ENCODE measurements around a stretch of chr9.

- PRO-cap: no peak
- RAMPAGE, long total RNA, 3 experiments: no peak in any of the 3 experiments
Measured at GRCh38 chr9:14883299-14883637, 27.0 kb downstream of the FREM1 start.

DNA sequence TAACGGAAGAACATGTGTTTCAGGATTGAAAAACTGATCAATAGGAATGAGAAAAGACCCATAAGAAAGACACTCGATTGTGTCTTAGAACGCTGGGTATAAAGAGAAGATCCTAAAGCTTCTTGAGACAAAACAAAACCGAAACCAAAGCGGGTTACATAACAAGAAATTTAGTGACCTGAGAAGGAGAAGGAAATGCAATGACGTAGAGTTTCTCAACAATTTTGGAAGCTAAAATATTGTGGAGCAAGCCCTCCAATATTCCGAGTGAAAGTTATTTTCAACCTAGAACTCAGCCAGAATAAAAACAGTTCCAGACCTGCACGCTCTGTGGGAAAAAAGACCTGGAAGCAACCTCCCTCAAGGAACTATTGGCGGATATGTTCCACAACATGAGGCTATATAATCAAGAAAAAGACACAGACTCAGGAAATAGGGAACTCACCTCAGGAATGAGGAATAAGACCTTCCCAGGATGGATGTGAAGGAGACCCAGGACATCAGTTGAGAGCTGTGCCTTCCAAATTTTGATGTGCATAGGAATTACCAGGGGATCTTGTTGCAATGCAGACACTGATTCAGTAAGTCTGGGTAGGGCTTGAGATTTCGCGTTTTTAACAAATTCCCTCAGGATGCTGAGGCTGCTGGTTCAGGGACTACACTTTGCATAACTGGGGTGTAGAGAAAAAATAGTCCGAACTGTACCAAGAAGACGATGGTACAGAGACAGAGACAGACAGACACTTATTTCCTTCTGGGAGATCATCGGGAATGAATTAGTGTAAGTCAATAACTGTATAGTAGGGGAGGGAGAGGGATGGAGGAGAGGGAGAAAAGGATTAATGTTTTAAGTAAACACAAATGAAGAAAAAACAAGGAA lies 82.1 kb upstream of the FREM1 start:
- PRO-cap: no peak
- RAMPAGE, long total RNA, 3 experiments: no peak in any of the 3 experiments

- PRO-cap: no peak
- RAMPAGE, long total RNA, 3 experiments: no peak in any of the 3 experiments
Measured at GRCh38 chr9:15310318-15310908, 3.4 kb upstream of the TTC39B start.

- PRO-cap: no peak
- RAMPAGE, long total RNA, 3 experiments: no peak in any of the 3 experiments
Measured at GRCh38 chr9:15469759-15470435, 40.9 kb downstream of the PSIP1 start.

DNA sequence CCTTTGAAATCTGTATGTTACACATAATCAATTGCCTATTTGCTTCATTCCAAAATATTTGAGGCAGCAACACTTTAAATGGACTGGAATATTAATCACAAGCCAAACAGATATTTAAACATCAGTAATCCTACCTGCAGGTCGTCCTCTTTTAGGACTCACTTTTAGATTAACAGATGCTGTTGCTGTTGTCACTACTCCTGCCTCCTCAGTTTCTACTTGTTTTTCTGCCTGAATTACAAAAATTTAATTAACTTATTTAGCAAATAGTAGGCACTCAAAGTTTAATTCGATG lies 31.4 kb downstream of the PSIP1 start:
- PRO-cap: no peak
- RAMPAGE, long total RNA, 3 experiments: no peak in any of the 3 experiments

DNA sequence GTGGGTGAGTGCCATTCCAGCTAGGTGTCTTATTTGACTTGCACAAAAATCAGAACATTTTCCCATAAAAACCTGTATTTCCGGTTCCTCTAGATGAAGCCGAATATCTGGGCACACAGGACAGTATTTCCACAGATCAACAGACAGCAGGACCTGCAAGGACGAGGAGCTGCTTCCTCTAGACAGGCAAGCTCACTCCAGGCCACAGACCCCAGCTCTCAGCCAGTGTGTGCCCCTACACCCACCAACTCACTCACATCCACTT lies 588.7 kb downstream of the BNC2 start:
- PRO-cap: no peak
- RAMPAGE, long total RNA, 3 experiments: no peak in any of the 3 experiments

DNA sequence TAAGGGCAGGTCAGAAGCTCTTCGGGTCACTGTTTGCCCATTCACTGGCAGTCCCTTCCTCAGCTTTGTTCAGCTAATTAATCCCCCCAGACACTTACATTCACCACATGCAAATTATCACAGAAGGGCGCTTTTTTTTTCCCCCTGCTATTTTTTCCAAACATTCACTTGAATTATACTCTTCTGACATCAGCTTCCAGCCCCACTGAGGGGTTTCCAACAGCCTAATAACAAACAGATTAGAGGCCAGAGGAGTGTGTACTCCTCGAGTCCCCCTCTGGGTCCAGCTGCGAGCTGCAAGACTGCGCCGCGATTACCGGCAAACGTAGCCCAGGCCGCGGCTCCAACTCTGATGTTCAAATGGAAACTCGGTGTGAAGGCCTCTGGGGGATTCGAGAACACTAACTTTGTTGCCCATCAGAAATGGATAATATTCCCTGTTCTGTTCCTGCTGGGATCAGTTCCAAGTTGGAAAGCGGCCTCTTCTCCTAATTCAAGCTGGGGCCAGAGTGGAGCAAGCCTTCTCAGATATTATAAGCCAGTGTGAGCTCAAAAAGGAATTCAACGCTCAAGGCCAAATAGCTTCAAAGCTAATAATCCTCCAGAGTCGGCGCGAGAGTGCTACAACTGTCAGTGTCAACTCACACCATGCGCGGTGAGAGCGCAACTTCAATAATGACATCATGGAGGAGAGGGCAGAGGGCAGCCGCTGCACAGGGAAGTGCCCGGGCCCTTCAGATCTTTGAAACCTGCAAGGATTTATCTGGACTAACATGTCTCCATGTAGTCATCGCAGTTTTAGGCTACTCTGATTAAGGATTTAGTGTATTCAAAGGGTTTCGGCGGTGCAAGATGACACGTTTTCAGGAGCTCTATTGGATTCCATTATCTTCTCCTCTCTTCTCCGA lies 560.7 kb downstream of the BNC2 start:
- PRO-cap: no peak
- RAMPAGE, long total RNA, 3 experiments: no peak in any of the 3 experiments

DNA sequence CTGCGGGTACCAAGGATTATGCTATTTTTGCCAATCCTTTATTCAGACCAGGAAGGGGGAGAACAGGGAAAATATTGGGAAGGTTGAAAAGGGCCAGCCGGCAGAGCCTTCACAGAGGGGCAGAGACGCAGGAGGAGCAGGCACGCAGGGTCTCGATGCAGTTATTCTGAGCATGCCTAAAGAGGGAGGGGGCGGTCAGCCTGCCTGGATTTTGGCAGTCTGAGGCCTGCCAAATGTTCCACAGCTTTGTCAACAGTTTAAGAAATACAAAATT lies 553.5 kb downstream of the BNC2 start:
- PRO-cap: no peak
- RAMPAGE, long total RNA, 3 experiments: no peak in any of the 3 experiments

- PRO-cap: no peak
- RAMPAGE, long total RNA, 3 experiments: no peak in any of the 3 experiments
Measured at GRCh38 chr9:16508589-16509310, 361.7 kb downstream of the BNC2 start.

DNA sequence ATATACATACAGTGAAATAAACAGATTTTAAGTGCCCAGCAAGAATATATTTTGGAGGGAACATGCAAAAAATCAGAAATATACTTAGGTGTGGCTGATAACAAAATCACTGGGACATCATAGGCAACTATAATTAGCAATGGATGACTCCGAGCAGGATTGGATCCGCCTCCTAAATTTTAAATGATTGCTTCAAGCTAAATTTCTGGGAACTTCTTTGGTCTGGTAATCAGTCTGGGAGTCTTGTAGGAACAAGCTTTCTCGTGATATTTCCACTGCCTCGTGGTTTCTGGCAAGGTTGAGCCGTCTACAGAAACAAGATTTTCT lies 232.6 kb downstream of the BNC2 start:
- PRO-cap: no peak
- RAMPAGE, long total RNA, 3 experiments: no peak in any of the 3 experiments

DNA sequence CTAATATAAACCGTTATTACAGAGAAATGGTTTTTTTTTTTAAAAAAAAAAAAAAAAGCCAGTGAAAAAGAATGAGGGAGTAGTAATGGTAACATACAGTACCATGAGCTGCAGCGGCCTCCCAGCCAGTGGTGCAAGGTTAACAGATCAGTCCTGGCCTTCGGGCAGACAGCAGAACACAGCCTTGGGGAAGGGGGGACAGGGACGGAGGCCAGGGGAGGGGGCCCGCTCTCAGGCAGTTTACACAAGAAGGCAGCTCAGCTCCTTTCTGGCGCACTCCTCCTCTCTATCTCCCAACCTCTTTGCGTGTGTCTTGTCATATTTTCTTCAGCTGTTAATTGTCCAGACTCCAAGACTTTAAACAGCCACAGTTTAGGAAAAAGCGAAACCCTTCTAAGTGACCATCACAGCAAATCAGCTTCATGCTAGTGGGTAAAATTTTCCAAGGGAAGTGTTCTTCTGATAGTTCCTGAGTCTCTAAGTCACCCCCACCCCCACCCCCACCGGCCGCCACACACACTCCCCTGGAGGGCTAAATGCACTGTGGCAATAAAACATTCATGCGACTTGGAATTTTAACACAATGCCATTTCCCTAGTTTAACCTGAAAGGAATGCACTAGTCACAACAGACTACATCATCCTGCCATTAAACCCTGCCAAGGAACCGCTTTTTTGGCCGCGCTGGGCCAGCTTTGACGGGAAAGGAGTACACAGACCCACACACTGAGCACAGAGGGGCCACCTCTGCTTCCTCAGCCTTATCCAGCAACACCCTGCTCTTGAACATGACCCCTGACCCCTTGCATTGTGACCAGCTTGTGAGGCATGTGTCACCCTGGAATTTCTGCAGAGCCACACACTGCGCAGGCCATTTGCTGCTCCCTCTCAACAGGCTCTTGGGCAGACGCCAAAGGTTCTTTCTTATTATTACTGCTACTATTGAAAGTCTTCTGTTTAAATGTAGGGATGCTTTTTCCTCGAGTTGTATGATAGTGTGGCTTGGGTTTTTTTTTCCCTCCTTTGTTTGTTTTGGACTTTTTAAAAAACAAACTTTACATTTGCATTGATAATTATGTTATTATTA lies 165.5 kb downstream of the BNC2 start:
- PRO-cap: unidirectional peak, plus-strand start at position 91 of the sequence; unidirectional peak, minus-strand start at position 756 of the sequence; unidirectional peak, minus-strand start at position 783 of the sequence
- RAMPAGE, long total RNA, 3 experiments: no peak in any of the 3 experiments

GRCh38 chr9:16710744-16711363 lies 159.6 kb downstream of the BNC2 start:
- PRO-cap: unidirectional peak, minus-strand start at chr9:16711043
- RAMPAGE, long total RNA, 3 experiments: no peak in any of the 3 experiments

GRCh38 chr9:16983508-16983952 lies 113.1 kb upstream of the BNC2 start:
- PRO-cap: no peak
- RAMPAGE, long total RNA, 3 experiments: no peak in any of the 3 experiments

DNA sequence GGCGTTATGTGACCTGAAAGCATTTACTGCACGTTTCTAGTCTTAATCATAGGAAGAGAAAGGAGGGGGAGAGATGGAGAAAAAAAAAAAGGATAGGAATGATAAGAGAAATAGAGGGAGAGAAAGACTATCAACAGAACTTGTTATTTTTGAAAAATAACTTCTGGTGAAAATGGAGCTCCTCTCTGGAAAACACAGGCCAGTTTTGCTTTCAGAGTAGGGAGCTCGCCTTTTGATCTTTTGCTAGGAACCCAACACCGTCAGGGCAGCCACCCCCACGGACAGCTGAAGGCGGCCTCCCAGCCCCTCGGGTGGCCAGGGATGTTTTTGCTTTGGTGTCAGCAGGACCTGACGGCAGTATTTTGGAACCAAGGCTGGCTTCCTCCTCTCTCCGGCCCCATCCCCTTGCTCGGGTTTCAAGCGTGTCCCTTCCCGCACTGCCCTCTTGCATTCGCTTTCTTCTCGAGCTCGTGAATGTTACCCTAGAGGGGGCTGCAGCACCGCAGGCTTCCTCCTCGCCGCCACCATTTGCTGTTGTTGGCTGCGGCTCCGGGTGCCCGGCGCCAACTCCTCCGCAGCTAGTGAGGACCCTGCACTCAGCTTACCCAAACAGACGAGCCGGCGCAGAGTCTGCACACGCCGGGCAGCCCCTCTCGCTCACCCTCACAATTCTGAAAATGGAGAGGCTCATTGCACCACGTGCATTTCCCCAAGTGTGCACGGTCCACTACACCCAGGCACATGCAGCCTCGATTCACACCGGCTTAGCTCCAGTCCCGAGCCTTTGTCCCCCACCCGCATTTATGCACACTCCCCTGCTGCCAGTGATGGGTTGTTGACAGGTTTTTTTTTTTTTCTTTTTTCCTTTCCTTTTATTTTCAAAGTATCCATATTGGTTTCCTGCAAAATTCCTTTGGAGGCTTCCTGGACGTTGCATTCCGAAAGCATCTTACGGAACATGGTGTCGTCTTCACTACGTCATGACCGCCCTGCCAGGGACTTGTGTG lies 35.5 kb upstream of the ADAMTSL1 start:
- PRO-cap: no peak
- RAMPAGE, long total RNA, 3 experiments: no peak in any of the 3 experiments

DNA sequence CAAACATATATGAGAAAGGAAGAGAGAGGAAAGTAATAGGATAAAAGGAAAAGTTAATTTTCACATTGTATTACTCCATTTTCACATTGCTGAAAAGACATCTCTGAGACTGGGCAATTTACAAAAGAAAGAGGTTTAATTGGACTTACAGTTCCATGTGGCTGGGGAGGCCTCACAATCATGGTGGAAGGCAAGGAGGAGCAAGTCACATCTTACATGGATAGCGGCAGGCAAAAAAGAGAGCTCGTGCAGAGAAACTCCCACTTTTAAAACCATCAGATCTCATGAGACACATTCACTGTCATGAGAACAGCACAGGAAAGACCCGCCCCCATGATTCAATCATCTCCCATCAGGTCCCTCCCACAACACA lies 227.9 kb downstream of the ADAMTSL1 start:
- PRO-cap: no peak
- RAMPAGE, long total RNA, 3 experiments: no peak in any of the 3 experiments

DNA sequence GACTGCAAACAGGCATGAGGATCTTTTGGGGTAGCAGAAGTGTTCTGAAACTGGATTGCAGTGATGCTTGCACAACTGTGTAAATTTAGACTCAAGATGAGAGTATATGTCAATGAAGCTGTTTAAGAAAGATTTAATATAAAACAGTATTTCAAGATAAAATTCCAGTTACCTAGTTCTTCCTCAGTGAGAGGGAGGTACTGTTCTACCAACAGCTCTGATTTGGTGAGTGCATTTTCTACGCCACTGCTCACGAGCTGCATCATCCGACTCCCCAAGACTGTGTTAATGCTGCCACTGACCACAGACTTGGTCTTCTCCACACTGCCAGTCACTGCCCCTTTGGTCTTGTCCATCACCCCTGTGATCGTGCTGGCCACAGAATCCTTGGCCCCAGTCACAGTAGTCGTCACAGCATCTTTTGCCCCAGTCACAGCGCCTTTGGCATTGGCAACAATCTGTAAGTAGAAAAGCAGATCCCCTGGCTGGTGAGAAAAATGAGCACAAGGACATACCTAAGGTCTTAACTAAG lies 6.5 kb downstream of the PLIN2 start:
- PRO-cap: unidirectional peak, minus-strand start at position 282 of the sequence
- RAMPAGE, long total RNA, 3 experiments: no peak in any of the 3 experiments

GRCh38 chr9:19150646-19150888 lies 23.3 kb upstream of the PLIN2 start:
- PRO-cap: no peak
- RAMPAGE, long total RNA, 3 experiments: no peak in any of the 3 experiments

- PRO-cap: no peak
- RAMPAGE, long total RNA, 3 experiments: no peak in any of the 3 experiments
Measured at GRCh38 chr9:19161476-19162140, 34.3 kb upstream of the PLIN2 start.

DNA sequence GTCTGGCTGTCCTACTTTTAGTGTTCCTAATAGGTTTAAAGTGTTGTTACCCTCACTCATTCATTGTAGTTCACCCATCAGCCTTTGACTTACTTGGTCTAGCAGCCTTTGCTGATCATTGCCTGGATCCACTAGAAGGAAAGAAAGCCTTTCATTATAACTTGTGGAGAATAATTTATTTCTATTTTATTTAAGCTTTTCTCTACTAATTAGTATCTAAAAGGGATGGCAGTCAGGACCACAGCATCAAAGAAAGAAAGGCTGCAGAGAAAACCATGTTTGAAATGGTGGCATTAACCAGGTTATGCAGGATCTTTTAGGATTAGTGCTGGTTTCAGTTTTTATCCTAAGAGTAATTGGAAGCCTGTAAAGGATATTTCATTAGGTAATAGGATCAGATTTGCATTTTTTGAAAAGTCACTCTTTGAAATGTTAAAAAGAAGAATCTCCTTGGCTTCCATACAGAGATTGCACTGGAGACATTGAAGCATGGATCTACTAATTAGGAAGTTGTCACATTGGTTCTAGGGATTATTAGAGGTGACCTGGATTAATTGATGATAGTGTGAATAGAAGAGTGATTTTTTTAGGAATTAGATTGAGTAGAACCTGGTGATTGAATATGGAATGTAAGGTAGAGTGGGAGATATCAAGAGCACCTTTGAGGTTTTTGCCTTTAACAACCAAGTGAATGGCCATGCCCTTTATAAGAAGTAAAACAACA lies 59.2 kb downstream of the RPS6 start:
- PRO-cap: no peak
- RAMPAGE, long total RNA, 3 experiments: no peak in any of the 3 experiments

DNA sequence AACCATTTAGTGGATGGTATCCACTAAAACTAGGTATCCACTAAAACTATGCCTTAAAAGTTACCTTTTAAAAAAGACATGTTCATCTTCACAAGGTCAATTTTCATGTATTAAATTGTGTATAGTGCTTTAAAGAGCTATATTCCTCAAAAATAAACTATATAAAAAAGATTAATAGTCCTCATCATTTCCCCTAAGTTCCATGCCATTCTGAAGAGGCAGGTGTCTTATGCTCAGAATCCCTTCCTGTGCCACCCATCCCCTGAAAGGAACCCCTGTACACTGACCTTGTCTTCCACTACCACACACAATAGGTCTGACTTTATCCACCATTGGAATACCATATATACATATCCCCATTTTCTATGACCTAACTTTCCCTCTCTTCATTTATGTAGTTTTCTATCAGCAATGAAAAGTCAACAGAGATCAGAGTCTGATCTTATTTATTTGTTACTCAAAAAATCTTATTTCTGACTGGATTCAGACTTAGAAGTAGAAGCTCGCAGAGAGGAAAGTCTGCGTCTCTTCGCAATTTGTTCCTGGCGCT lies 4.1 kb downstream of the RPS6 start:
- PRO-cap: no peak
- RAMPAGE, long total RNA, 3 experiments: no peak in any of the 3 experiments